ENCODE measurements around a stretch of chr2.

GRCh38 chr2:196134335-196134641 is 37.1 kb downstream of the STK17B start:
- PRO-cap = no peak
- RRBS, 2 experiments = no CpG with 5 or more reads among the region's 5 CpGs

DNA sequence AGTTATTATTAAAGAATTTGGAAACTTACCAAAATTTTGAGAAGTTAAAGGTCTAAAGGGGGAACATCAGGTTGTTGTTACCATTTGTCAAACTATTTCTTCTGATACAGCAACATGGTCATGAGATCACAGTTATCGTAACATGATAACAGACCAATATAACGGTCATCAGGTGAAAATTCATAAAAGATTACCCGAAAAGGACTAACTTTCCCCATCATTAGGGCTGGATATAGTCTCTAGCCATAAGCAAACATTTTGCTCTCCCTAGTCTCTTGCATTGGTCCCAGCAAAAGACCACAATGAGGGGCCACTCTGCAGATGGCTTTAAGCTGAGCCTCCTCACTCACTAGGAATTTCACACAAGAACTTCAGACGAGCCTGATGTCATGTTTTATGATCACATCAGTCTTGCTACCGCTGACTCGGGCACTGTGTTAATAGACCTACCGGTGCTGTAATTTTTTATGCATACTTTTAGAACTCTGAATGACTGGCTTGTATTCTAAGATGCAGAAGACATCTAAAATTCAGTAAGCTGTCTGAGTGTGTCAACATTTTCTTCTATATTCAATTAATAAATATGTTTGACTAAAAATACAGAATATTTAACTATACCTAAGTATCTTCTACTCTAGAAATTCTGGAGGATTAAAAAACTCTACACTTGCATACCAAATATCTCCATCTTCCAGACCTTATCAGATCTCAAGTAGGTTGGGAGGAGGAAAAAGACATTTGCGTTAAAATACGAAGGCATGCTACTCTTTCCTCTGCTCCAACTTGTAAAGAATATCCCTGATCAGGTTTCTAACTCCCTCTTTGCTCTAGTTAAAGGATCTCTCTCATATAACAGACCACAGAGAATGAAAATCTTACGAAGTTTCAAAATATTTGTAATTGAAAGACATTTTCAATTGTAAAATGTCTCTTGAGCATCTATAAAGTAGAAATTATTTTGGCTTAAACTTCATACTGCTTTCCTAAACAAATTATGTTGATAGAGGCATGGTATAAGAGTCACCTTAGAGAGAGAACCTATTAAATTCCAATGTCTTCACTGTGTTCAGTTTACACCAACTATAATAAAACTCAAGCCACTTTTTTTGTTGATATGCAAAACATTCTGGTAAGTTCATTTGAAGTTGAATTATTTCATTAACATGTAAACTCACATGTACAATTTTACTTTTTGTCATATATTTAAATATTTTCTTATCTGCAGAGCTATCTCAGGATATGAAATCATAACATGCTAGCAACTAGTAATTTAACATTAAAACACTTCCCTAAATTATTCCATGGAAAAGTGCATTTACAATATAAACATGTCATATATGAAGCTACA is 34.9 kb downstream of the STK17B start:
- PRO-cap = no peak
- RRBS, 2 experiments = no CpG with 5 or more reads among the region's 10 CpGs

- PRO-cap = no peak
- RRBS, 2 experiments = no CpG with 5 or more reads among the region's 4 CpGs
Measured at GRCh38 chr2:196176891-196177550, 5.6 kb upstream of the STK17B start.

- PRO-cap = no peak
- RRBS, 2 experiments = no CpG with 5 or more reads among the region's 4 CpGs
Measured at GRCh38 chr2:196233710-196234404, 62.5 kb upstream of the STK17B start.

GRCh38 chr2:196241066-196241805 is 69.9 kb upstream of the STK17B start:
- PRO-cap = no peak
- RRBS, 2 experiments = no CpG with 5 or more reads among the region's 4 CpGs

DNA sequence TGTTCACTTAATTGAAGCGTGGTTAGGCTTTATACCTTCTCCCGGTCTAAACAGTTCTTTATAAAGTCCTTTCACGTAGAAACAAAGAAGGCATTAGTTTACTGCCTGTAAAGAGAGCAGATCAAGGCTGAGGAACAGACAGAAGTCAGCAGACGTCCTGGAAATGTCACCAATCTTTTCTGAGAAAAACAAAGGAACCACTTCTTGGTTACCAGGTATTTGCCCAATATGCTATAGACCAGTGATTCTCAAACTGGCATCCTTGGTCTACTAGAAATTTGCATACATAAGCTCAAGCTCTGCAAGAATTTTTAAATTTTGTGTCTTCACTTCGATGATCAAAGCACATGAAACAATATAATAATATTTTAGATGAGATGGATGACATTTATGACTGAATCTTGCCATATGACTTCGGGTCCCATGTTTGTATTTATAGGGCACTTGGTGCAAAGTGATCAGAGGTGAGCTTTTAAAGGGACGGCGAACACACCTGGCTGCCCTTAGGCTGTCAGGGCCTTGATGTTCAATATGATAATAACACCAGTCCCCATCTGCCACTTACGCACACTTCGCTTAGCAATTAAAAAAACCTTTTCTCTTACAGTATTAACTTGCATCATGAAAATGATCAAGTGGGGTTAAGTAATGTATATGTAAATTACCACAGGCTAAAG is 89.3 kb upstream of the STK17B start:
- PRO-cap = no peak
- RRBS, 2 experiments = no CpG with 5 or more reads among the region's 10 CpGs

- PRO-cap = no peak
Measured at GRCh38 chr2:196304450-196304750, 133.0 kb upstream of the STK17B start.

DNA sequence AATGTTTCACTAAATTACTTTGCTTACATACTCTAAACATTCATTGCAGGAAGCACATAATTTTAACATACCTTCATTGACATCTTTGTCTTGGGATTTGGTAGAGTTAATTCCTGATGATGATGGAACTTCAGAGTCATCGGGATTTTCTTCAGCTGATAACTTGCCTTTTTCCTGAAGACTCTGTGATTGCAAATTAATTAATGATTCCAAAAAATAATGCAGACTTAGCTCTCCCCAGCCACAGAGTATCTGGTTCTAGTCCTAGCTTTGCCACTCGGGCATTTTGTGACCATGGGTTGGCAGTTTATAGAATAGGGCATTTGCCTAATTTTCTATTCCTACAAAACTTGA is 1.8 kb downstream of the GTF3C3 start:
- PRO-cap = no peak
- RRBS, 2 experiments = no CpG with 5 or more reads among the region's 2 CpGs

GRCh38 chr2:196990711-196991215 is 64.3 kb upstream of the PGAP1 start:
- PRO-cap = no peak
- RRBS, 2 experiments = no CpG with 5 or more reads among the region's 12 CpGs

GRCh38 chr2:197153021-197153755 is 157.4 kb downstream of the ANKRD44 start:
- PRO-cap = no peak
- RRBS, 2 experiments = no CpG with 5 or more reads among the region's 4 CpGs

DNA sequence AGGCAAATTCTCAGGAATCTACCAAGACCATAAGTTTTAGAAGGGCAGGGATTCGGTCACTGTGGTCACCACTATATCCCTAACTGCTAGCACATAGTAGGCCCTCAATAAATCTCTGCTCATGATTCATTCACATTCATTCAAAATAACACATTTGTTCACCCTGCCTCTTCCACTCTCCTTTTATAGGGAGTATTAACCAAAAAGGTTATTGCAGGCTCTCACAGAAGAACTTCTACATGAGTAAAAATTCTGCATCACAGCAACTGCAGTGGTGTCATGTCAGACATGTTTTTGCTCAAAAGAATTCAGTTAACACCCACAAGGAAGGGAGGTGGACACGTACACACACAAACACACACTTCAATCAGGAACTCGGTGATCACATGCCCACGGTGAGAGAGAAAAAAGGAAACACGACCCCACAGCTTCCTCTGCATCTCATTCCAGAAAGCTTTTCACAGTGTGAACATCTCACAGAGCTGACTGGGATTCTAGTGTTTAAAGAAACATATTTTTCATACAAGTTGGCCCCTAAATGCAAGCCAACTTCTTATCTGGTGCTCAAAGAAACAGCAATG is 98.0 kb downstream of the ANKRD44 start:
- PRO-cap = no peak
- RRBS, 2 experiments = no CpG with 5 or more reads among the region's 5 CpGs

GRCh38 chr2:197216384-197217054 is 94.1 kb downstream of the ANKRD44 start:
- PRO-cap = no peak
- RRBS, 2 experiments = no CpG with 5 or more reads among the region's 5 CpGs

- PRO-cap = no peak
- RRBS, 2 experiments = no CpG with 5 or more reads among the region's 3 CpGs
Measured at GRCh38 chr2:197301085-197301509, 9.5 kb downstream of the ANKRD44 start.

GRCh38 chr2:197309388-197309609 is 1.3 kb downstream of the ANKRD44 start:
- PRO-cap = no peak
- RRBS, 2 experiments = no CpG with 5 or more reads among the region's 2 CpGs

GRCh38 chr2:197434047-197434898 is 555 bp downstream of the SF3B1 start:
- PRO-cap = bidirectional peak, plus-strand start at chr2:197434604, minus-strand start at chr2:197434612
- RRBS, 2 experiments = no CpG with 5 or more reads among the region's 39 CpGs

DNA sequence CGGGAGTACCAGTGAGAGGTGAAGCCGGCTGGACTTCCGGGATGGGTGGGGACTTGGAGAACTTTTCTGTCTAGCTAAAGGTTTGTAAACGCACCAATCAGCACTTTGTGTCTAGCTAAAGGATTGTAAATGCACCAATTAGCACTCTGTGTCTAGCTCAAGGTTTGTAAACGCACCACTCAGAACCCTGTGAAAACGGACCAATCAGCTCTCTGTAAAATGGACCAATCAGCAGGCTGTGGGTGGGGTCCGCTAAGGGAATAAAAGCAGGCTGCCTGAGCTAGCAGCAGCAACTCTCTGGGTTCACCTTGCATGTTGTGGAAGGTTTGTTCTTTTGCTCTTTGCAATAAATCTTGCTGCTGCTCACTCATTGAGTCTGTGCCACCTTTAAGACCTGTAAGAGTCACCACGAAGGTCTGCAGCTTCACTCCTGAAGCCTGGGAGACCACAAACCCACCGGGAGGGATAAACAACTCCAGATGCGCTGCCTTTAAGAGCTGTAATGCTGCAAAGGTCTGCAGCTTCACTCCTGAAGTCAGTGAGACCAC is 2.4 kb upstream of the COQ10B start:
- PRO-cap = no peak
- RRBS, 2 experiments = no CpG with 5 or more reads among the region's 10 CpGs

- PRO-cap = no peak
- RRBS, 2 experiments = no CpG with 5 or more reads among the region's 1 CpG
Measured at GRCh38 chr2:197569084-197569448, 53.2 kb downstream of the MOB4 start.

GRCh38 chr2:197808860-197809433 is 4.6 kb downstream of the PLCL1 start:
- PRO-cap = no peak
- RRBS, 2 experiments = no CpG with 5 or more reads among the region's 6 CpGs

DNA sequence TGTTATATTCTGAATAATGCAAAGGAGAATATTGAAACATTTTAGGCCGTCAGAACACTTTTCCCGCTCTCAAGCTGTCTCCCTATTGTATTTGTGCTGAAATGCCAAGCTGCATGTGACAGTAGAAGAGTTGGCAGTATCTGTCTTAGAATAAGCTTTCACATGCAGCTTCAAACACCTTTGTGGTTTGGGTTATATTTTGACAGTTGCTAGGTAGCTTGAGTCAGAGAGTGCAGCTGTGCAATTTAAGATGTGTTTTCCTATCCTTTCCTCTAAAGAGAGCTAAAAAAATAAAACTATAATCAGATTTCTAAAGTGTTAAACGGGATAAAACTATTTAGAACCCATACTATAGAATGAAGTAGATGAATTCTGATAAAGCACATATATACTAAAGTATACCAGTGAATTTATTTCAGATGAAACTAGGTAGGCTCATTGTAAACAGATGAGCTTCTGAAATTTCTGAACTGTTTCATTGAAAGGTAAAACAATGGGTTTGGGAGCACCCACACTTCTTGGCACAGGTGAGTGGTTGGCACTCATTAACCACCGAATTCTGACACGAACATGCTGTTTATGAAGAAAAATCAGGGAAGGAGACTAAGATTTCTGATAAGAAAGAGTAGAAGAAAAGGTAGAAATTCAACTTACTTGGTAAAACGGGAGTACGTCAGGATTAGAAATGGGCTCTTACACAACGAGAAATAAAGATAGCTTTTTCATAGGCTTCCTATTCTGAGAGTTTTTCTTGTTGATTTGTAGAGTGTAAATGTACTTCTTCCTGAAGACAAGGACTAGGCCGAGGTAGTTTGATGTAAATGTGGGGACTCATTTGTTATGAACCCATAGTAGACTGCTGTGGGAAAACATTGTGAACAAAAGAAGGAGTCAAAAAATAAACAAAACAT is 43.6 kb downstream of the PLCL1 start:
- PRO-cap = no peak
- RRBS, 2 experiments = no CpG with 5 or more reads among the region's 9 CpGs

DNA sequence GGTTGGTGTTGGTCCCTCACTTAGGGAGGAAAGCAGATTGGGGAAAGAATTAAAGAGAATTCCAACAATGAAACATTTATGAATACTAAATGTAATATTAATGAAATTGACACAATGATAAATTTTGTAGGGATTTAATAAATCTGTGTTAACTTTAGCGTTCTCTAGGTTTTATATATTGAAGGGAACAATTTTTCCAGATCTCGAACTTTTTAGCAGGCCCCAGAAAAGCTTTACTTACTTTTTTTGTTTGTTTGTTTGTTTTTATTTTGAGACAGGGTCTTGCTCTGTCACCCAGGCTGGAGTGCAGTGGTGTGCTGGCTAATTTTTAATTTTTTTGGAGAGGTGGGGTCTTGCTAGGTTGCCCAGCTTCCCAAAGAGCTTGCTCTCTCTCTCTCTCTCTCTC is 31.4 kb upstream of the SATB2 start:
- PRO-cap = no peak
- RRBS, 2 experiments = no CpG with 5 or more reads among the region's 2 CpGs

Data from HEK293 (cell line).